Measurements from ENCODE around the genes CYSLTR2, CDADC1, RCBTB1, SPRYD7 and KCNRG.

- PRO-cap = no peak
Observed at GRCh38 chr13:48518194-48518393, 14.8 kb downstream of the RCBTB2 start.

GRCh38 chr13:48653402-48654117 lies at the start of gene CYSLTR2:
Gene CYSLTR2, plus strand, starts transcription at chr13:48653929.
- PRO-cap = unidirectional peak, minus-strand start at chr13:48653534; unidirectional peak, plus-strand start at chr13:48653948

- PRO-cap = unidirectional peak, minus-strand start at chr13:49187750
Observed at GRCh38 chr13:49187576-49187998, 32.6 kb upstream of the MLNR start.

DNA sequence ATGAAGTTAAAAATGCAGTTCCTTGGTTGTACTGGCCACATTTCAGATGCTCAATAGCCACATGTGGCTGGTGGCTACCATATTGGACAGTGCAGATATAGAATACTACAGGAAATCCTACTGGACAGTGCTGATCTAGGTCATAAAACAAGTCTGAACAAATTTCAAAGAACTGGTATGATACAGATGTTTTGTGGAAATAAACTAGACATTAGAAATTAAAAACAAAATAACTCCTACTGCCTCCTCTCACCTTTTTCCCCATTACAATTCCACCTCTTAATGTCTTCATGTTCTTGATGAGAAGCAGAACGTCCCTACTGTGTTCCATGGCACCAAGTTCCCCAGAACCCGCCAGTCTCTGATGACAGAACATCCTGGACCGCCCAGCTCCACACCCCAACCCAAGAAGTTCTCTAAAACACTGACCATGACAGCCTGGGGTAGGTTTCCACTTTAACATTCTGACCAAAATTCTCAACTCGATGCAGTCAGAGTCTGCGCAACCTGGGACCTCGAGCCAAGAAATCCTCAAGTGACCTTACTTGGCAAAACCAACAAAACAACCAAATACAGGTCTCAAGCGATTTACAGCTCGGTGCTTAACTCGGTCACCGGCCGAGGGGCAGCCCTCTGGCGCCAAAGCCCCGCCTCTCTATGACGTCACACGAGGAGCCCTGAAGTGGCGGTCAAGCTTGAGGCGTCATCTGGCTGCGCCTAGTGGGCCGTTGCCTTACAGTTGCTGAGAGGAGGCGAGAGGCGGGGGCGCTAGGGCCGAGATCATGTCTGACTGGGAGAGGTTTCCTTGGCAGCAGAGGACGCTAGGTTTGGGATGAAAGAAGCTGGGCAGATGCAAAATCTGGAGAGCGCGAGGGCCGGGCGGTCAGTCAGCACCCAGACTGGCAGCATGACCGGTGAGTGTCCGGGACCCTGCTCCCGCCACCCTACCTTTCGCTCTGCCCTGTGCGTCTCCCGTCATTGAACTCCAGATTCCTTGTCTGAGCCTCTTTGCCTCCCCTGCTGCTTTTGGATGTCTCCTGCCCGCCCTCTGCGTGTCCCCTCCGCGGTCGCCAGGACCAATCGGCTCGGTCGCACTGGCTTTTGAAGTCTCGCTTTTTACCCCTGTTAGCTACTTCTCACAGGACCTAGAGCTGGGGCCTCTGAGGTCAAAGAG lies at the start of gene CDADC1:
TSS of gene CDADC1 (plus strand) at position 720 of the 1,174 bp plus-strand sequence.
- PRO-cap = bidirectional peak, plus-strand start at position 347 of the sequence, minus-strand start at position 363 of the sequence; bidirectional peak, plus-strand start at position 738 of the sequence, minus-strand start at position 657 of the sequence; bidirectional peak, plus-strand start at position 1,012 of the sequence, minus-strand start at position 1,000 of the sequence

GRCh38 chr13:49307270-49307854 lies 59.6 kb downstream of the CDADC1 start:
- PRO-cap = no peak

DNA sequence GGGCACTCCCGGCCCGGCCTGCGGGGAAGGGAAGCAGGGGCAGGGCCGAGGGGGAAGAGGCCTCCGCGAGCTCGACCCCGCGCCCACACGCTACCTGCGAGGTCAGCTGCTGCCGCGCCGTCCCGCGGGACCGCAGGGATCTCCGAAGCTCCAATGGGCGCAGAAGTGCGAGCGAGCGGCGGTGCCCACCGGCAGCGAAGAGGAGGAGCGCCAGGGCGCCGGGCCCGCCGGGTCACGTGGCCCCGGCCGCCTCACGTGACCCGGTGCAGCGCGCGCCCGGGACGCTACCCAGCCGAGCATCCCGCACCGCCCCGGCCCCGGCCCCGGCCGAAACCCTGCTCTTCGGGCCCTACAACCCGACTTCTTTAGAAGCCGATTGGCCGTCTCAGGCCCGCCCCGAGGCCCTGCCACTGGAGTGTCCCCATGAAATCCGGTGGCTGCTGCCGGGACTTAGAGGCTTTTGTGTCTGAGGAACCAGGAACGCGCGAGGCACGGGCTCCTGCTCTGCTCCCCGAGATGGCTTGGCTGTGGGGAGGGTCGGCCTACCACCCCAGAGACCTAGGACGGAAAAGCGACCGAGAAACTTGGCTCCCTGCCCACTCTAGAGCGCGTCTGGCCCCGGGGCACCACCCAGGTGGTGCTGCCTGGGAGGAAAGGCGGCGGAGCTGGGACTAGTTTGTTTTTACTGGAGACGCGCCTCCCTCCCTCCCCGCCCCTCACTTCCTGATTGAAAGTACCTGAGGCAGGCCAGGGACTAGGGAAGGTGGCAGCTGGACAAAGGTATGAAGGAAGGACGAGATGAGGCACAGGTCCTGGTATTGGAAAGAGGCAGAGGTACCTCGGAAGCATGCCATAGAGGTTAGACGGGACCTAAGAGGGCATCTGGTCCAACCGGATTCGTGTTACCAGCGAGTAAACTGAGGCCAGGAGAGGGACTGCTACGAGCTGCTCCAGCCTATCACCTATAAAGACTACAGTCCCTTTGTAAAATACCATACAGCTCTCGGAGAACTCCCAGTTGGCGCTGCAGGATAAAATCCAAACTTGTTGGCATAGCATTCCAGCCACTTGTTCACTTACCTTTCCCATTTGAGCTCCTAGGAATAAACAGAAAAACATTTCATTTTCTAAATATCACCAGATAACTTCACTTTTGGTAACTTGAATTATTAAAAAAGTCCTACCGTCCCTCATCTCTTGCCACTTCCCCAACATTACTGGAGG lies at the start of gene RCBTB1:
TSS of gene RCBTB1 (minus strand) at position 209 of the 1,224 bp plus-strand sequence.
- PRO-cap = bidirectional peak, plus-strand start at position 256 of the sequence, minus-strand start at position 155 of the sequence; bidirectional peak, plus-strand start at position 719 of the sequence, minus-strand start at position 639 of the sequence

GRCh38 chr13:49606795-49607257 lies 21.5 kb upstream of the RCBTB1 start:
- PRO-cap = no peak

- PRO-cap = bidirectional peak, plus-strand start at chr13:49625884, minus-strand start at chr13:49625819
Observed at GRCh38 chr13:49625374-49626160, 2.7 kb upstream of the ARL11 start.

GRCh38 chr13:49671844-49672593 lies 19.3 kb downstream of the EBPL start:
- PRO-cap = no peak

DNA sequence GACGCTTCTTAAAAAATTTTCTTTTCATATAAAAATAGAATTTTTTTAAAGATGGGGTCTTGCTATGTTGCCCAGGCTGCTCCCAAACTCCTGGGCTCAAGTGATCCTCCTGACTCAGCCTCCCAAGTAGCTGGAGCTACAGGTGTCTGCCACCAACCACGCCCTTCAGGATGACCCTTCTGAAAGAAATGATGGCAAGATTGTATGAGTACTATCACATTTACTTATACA lies 6.2 kb upstream of the EBPL start:
- PRO-cap = no peak

- PRO-cap = bidirectional peak, plus-strand start at chr13:49936748, minus-strand start at chr13:49936311
Observed at GRCh38 chr13:49936054-49937058, at the start of gene SPRYD7. Gene SPRYD7, minus strand, starts transcription at chr13:49936340.

DNA sequence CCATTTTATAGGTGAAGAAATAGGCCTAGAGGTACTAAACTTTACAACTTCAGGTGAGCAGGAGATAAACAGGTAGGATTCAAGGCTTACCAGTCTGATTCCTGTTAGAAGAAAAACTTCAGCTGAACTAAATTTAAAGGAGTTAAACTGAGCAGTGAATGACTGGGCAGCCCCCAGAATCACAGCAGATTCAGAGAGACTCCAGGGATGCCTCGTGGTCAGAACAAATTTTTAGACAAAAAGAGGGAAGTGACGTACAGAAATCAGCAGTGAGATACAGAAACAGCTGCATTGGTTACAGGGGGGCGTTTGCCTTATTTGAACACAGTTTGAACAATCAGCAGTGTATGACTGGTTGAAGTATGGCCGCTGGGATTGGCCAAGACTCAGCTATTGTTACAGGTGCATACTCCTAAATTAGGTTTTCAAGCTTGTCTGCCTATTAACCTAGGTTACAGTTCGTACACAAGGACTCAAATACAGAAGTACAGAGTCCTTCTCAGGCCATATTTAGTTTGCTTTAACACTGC lies 2.1 kb upstream of the SPRYD7 start:
- PRO-cap = no peak

- PRO-cap = no peak
Observed at GRCh38 chr13:50015126-50015605, at the start of gene KCNRG. Gene KCNRG, plus strand, starts transcription at chr13:50015444.

DNA sequence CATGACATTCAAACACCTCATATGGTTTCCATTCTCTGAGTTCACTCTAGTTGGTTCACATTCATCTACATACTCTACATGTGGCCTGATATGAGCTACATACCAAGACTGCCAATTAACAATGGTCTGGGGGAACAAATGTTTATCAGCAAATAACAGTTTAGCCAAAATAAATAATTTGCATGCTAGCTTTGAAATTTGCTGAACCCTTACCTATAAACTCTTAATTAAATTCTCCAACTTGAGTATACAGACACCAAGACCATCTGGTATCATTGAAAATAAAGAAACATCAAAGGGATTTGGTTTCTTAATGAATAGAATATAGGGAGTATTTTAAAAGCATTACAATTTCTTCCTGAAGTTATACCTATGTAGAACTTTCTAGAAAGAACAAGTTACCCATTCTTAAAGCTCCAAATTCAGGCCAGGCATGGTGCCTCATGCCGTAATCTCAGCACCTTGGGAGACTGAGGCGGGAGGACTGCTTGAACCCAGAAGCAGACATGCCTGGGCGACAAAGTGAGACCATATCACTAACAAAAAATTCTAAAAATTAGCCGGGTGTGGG lies 22.8 kb downstream of the KCNRG start:
- PRO-cap = no peak

DNA sequence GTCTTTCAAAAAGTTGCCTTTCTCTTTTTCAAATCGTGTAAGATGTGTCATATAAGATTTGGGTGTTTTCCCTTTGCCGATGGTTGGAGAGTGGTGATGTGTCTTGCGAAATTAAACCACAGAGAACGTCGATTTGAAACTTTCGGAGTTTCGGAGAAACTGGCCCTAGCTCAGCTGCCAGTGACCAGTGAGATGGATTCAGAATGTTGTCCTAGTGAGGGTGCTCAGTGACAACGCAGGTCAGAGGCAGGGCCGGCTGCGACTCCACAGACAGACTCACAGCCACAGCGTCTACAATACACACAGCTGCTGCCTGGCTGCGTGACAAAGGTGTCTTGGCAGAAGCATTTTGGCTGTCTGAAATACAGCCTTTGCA lies 207.3 kb downstream of the KCNRG start:
- PRO-cap = unidirectional peak, plus-strand start at position 243 of the sequence

GRCh38 chr13:50403083-50403790 lies 388.0 kb downstream of the KCNRG start:
- PRO-cap = no peak

DNA sequence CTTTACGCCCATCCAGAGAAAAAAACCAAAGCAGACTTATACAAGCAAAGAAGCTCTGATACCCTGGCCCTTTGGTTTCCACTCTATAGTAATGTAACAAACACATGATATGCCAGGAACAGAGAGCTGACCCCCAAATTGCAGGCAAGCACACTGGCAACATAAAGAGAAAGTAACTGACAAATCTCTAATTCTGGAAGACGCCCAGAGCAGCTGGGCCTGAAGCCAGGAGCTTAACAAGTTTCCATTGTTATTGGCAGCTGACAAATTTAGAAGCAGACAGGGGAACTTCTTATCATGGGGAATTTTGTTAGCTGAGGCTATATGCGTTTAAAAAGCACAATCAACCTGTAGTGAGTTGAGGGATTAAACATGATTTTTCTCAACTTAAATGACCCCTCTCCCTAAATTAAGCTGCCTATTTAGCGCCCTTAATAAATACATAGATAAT lies 158.0 kb downstream of the DLEU7 start:
- PRO-cap = no peak

DNA sequence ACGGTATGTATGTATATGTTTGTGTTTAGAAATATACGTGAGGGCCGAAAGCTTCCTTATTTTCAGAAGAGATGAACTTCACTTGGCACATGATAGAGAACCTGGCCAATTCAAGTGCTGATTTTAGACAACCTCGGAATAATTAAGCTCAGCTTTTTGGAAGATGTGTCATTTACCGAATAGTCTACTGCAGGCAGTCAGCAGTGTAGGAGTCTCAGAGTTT lies 4.6 kb downstream of the RNASEH2B start:
- PRO-cap = no peak

DNA sequence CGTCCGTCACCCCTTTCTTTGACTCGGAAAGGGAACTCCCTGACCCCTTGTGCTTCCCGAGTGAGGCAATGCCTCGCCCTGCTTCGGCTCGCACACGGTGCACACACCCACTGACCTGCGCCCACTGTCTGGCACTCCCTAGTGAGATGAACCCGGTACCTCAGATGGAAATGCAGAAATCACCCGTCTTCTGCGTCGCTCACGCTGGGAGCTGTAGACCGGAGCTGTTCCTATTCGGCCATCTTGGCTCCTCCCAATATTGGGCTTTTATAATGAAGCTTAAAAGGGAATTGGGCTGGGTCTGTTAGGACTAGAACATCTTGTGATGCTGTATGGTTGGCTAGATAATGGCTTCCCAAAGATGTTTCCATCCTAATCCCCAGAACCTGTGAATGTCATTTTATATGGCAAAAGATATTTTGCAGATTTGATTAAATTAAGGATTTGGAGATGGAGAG lies 30.5 kb downstream of the C13orf42 start:
- PRO-cap = no peak

- PRO-cap = no peak
Observed at GRCh38 chr13:51122816-51123403, 11.8 kb upstream of the C13orf42 start.